Placental pericyte (primary cell): ENCODE measurements around the gene FKBP4.

GRCh38 chr12:2051998-2052914, 531 bp upstream of the CACNA1C start:
- CAGE, long polyA plus RNA: no peak

GRCh38 chr12:2084361-2085050, 31.7 kb downstream of the CACNA1C start:
- CAGE, long polyA plus RNA: no peak

DNA sequence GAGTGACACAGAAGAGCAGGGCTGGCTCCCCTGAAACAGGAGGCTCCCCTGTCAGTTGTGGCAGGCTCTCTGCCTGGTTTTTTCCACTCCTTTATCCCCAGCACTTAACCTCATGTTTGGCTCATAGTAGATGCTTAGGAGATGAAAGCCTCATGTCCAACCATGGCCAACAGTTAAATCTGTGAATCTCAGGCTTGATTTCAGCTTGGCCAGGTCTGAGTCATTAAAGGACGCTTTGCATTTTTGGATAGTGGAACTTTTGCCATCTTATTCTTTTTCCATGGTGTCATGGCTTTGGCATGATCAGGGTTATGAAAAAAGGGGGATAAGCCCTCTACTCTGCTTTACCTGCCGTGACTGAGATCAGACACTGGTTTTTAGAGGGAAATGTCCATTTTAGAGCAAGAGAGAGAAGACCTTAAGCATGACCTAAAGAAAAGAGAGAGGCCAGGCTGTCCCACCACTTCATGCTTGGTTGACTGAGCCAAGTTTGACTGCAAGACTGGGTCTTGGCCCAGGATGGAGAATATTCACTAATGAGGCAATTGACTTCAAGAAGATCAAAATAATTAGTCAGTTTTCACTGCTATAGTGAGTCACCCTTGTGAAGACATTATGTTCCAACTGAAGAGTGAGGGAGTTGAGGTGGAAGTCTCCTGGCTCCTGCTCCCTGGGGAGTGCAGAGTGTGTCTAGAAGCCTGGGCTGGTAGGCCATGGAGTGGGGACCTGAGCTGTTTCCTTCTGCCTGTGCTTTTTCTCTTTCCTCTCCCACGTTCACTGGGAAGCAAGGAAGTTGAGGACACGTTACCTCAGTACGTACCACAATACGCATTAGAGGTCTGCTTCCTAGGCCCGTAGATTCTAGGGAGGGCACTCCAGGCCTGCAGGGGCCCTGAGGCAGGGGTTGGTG, 117.4 kb downstream of the CACNA1C start:
- CAGE, long polyA plus RNA: no peak

GRCh38 chr12:2179995-2180881, 127.5 kb downstream of the CACNA1C start:
- CAGE, long polyA plus RNA: no peak

GRCh38 chr12:2187000-2187595, 134.3 kb downstream of the CACNA1C start:
- CAGE, long polyA plus RNA: no peak

- CAGE, long polyA plus RNA: no peak
Observed at GRCh38 chr12:2190830-2191131, 138.0 kb downstream of the CACNA1C start.

GRCh38 chr12:2248744-2249524, 196.1 kb downstream of the CACNA1C start:
- CAGE, long polyA plus RNA: no peak

DNA sequence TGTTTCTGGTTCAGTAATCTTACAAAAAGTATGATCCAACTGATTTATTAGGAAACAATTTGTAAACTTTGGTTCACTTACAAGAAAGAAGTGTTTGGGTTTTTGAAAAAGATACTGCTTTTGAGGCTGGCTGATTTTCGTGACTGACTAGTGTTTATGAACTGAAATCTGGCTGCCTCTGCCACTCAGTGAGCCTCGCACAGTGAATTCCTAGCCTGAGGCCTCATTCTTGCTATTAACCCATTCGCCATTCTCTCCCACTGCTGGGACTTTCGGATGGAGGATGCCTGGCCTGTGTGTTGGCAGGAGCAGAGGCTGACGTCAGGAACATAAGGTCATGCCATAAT, 249.2 kb downstream of the CACNA1C start:
- CAGE, long polyA plus RNA: no peak

- CAGE, long polyA plus RNA: no peak
Observed at GRCh38 chr12:2376690-2377319, 324.0 kb downstream of the CACNA1C start.

DNA sequence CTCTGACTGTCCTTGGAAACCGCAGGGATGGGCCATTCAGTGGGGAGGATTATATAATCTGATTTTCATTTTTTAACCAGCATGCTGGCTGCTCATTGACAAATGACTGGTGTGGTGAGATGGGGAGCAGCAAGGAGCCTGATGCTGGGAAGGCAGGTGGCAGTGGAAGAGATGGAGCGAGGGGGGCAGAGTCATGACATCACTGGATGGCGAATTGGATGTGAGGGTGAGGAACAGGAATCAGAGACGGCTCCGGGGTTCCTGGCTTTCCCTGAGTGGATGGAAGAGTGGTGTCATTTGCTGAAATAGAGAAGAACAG, 173.3 kb upstream of the FKBP4 start:
- CAGE, long polyA plus RNA: no peak

- CAGE, long polyA plus RNA: no peak
Observed at GRCh38 chr12:2794402-2795607, at the start of gene FKBP4. Gene FKBP4 (plus strand): TSS chr12:2794970.

GRCh38 chr12:2796222-2796916, 1.6 kb downstream of the FKBP4 start:
- CAGE, long polyA plus RNA: no peak

GRCh38 chr12:2959484-2960332, 511 bp downstream of the TEAD4 start:
- CAGE, long polyA plus RNA: no peak

GRCh38 chr12:3085714-3086040, 8.5 kb downstream of the TSPAN9 start:
- CAGE, long polyA plus RNA: no peak

GRCh38 chr12:3144872-3145525, 67.8 kb downstream of the TSPAN9 start:
- CAGE, long polyA plus RNA: no peak

- CAGE, long polyA plus RNA: no peak
Observed at GRCh38 chr12:3217943-3218525, 140.9 kb downstream of the TSPAN9 start.

DNA sequence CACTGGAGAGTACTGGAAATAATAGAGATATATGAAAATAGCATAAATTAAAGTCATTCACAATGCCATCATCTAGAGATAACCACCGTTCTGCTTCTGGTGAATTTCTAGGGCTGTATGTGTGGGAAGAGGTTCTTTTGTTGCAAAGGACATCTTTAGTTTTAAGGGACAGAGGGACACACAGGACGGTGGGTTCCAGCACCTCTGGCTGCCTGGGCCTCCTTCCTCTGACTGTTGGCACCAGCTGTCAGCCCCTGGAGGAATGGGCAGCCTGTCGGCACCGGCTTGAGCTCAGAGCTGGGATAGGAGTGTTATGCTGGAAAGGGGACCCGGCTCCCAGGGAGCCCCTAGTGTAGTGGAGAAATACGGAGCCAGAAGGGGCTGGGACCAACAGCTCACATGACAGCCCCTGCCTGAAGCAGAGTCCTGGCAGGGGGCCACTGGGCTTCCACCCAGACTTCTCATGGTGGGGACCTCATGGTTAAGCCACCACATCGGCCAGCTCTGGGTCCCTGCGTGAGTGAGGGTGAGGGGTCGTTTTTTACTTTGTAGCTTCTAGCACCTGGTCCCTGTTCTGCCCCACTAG, 174.4 kb downstream of the TSPAN9 start:
- CAGE, long polyA plus RNA: no peak

GRCh38 chr12:3254937-3255736, 178.0 kb downstream of the TSPAN9 start:
- CAGE, long polyA plus RNA: no peak

DNA sequence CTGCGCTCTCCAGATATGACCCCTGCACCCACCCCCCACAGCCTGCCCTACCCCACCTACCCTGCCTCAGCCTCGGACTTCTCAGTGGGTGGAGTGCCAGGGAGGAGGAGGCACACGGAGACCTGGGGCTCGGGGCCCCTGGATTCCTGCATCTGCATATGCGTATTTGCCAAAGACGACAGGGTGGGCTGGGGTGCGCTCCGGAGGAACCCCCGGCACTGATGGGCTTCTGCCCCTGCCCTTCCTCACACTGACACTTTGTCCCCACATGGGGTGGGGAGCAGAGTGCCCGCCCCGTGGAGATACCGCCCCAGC, 206.0 kb downstream of the TSPAN9 start:
- CAGE, long polyA plus RNA: no peak

DNA sequence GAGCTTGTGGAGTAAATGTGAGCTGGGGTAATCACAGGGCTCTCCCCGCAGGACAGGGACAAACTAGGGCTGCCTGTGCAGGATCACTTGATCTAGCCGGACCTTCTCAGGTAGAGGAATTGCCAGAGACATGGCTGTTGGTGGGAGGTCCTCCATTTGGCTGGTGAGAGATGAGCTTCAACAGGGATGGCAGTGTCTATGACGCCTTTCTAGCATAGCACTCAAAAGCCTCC, 75.2 kb upstream of the PRMT8 start:
- CAGE, long polyA plus RNA: no peak